Cytotoxic T cell (primary cell): ENCODE results near the gene SOX1.

DNA sequence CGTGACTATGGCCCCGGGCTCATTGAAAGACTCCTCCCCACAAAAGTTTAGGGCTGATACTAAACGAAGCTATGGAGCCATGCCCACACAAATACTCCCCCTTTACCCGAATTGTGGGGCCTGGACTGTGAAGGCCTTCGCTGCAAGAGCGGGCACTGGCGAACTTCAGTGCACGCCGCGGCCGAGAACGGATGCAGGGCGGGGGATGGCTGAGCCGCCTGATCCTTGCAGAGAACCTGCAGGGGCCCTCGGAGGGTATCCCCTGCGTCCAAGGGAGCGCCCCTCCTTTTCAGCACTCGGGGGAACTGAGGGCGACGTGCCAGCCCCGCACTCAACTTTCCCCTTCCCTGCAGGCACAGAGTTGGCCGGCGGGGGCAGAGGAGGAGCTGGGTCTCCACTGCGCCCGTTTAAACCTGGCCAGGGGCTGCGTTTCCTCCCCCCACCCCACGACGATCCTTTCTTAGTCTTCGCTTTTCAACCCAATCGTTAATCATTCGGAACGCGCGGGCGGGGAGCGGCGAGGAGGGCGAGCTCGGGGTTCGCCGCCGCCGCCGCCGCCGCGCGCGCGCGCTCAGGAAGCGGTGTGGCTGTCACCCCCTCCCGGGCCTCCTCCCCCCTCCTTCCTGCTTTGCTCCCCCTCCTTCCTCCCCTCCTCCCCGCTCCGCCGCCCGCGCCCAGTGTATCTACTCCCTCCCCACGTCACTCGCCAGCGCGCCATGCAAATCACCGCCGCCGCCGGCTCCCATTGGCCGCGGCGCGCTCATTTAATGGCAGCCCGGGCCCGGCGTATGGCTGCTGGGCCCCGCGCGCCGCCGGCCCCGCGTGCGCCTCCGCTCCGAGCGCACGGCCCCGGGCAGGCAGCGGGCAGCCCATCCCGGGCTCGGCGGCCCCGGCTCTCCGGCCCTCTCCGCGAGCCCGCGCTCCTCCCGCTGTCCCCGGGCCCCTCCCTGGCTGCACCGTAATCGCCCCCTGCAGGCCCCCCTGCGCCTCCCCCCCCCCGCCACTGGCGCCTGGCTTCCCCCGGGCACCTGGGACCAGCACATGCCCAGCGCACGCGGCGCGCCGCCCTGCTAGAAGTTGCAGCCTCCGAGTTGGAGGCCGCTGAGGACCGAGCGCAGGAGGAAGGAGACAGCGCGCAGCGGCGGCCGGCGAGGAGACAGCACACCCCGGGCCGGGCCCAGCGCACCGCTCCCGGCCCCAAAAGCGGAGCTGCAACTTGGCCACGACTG is at the start of gene SOX1:
TSS of gene SOX1 (plus strand) at position 1,037 of the 1,229 bp plus-strand sequence.
- PRO-cap, 2 experiments, result no peak in any of the 2 experiments

DNA sequence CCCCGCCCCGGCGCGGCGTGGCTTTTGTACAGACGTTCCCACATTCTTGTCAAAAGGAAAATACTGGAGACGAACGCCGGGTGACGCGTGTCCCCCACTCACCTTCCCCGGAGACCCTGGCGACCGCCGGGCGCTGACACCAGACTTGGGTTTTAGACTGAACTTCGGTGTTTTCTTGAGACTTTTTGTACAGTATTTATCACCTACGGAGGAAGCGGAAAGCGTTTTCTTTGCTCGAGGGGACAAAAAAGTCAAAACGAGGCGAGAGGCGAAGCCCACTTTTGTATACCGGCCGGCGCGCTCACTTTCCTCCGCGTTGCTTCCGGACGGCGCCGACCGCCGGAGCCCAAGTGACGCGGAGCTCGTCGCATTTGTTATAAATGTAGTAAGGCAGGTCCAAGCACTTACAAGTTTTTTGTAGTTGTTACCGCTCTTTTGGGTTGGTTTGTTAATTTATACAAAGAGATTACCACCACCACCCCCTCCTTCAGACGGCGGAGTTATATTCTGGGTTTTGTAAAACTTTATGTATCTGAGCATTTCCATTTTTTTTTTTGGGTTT is 2.0 kb downstream of the SOX1 start:
- PRO-cap, 2 experiments, result no peak in any of the 2 experiments

DNA sequence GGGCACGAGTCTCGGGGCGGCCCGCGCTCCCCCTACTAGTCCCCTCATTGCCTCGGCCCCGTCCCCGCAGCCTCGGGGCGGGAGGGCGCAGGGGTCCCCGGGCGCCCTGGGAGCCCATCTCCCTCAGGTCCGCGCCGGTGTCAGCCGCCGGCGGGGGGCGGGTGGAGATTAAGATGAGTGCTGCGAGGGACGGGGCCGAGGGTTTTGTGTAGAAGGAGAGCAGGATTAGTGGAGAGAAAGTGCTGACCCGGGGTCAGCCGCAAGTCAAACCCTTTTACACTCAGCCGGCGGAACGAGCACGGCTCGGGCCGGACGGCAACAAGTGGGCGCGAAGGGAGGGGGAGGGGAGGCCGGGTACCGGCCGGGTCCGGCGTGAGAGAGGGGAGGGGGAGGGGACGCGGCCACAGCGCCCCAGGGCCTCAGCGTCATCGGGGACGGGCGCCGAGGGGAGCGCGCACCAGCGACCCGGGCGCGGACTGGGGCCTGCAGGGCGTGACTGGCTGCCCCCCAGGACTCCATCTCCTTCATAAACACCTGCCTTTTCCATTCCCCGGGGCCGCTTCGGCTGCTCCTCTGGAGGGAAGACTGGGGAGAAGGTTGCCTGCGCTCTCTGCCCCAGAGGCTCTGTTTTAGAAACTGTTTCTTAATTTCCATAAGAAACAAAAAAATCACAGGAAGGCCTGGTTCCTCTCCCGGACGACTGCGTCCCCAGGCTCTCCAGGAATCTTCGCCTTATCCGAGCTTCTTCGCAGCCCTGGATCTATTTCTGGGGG is 6.4 kb downstream of the SOX1 start:
- PRO-cap, 2 experiments, result no peak in any of the 2 experiments

GRCh38 chr13:112228244-112228478 is 148.0 kb upstream of the SPACA7 start:
- PRO-cap, 2 experiments, result no peak in any of the 2 experiments

GRCh38 chr13:112236458-112237296 is 139.5 kb upstream of the SPACA7 start:
- PRO-cap, 2 experiments, result no peak in any of the 2 experiments

GRCh38 chr13:112527783-112528418 is 60.1 kb downstream of the TUBGCP3 start:
- PRO-cap, 2 experiments, result no peak in any of the 2 experiments

GRCh38 chr13:112554860-112555248 is 33.1 kb downstream of the TUBGCP3 start:
- PRO-cap, 2 experiments, result no peak in any of the 2 experiments

GRCh38 chr13:112670045-112670470 is 19.8 kb upstream of the ATP11A start:
- PRO-cap, 2 experiments, result no peak in any of the 2 experiments

- PRO-cap, 2 experiments, result no peak in any of the 2 experiments
These were observed 824 bp upstream of the ATP11A start for GRCh38 chr13:112688955-112689473.

- PRO-cap, 2 experiments, result no peak in any of the 2 experiments
These were observed 78.3 kb downstream of the ATP11A start for GRCh38 chr13:112768186-112768500.

GRCh38 chr13:112882136-112882687 is 86.8 kb upstream of the MCF2L start:
- PRO-cap, 2 experiments, result no peak in any of the 2 experiments

- PRO-cap, 2 experiments, result no peak in any of the 2 experiments
These were observed 77.6 kb upstream of the MCF2L start for GRCh38 chr13:112891279-112892029.

DNA sequence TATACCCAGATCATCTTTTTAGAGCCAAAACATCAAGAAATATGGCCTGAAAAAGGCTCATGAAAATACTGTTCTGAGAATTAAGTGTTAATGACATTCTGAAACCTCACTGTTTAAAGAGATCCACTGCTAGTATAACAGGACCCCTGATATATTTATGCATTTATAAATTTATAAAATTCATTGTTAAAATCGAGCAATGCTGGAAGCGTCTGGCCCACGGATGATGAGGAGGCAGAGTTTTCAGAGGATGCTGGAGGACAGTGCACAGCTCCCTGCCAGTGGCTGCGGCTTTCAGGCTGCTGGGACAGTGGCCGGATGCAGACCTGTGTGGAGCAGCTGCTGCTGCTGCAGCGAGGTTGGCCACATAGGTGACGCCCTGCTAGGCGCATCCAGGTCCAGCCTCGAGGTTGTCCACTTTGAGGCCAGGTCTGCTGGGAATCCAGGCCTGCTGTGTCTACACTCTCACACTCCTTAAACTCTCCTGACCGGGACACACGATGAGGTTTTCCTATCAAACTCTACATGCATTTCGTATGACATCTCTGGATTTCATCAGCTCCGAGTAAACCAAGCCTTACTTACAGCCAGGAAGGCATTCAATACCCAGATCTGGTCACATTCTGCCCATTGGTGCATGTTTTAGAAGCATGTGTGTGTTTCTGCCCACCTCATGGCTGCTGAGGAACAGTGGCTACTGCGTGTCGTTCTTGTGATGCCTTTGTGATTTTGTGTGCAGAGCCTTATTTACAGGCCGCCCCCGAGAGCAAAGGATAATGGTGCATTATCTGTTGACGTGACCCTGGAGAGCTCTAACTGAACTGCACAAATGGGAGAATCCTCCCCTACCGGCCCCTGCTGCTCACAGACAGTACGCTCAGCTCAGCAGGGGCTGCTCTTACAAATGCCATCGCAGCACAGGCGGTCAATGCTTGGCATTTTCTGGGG is 12.4 kb upstream of the MCF2L start:
- PRO-cap, 2 experiments, result no peak in any of the 2 experiments

GRCh38 chr13:112964714-112965399 is 4.2 kb upstream of the MCF2L start:
- PRO-cap, 2 experiments, result no peak in any of the 2 experiments

DNA sequence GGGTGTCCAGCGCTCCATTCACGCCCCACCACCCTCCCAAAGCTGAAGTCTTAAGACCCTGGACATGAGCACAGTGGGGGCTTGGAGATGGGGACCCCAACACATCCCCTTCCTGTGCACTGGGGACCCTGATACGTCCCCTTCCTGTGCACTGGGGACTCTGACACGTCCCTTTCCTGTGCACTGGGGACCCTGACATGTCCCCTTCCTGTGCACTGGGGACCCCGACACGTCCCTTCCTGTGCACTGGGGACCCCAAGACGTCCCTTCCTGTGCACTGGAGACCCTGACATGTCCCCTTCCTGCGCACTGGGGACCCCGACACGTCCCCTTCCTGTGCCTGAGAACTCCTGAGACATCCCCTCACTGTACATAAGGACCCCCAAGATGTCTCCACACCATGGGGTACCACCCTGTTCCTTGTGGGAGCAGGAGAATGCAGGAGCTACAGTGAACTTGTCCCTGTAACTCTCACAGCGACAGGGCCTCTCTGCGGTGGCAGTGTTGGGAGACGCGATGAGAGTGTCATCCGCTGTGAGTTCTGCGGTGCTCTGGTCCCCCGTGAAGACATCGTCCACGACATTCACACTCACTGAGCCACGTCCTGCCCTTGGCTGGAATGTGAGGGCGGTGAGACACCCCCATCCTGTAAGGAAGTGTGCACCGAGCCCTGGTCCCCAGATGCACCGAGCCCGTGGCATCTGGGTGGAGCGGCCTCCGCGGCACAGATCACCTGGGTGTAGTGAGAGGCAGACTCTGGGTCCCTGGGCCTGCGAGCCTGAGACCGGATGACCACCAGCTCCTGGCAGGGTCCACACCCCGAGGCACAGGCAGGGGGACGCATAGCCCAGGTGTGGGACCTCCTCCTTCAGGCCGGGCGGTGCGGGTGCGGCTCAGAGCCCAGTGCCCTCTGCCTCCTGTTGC is 12.1 kb downstream of the MCF2L start:
- PRO-cap, 2 experiments, result no peak in any of the 2 experiments

GRCh38 chr13:113002176-113002610 is 33.2 kb downstream of the MCF2L start:
- PRO-cap, 2 experiments, result no peak in any of the 2 experiments

GRCh38 chr13:113051017-113051409 is 54.6 kb upstream of the F7 start:
- PRO-cap, 2 experiments, result no peak in any of the 2 experiments

GRCh38 chr13:113186907-113187693 is 21.4 kb downstream of the PCID2 start:
- PRO-cap, 2 experiments, result no peak in any of the 2 experiments

GRCh38 chr13:113203975-113204674 is 4.3 kb downstream of the PCID2 start:
- PRO-cap, 2 experiments, result no peak in any of the 2 experiments

DNA sequence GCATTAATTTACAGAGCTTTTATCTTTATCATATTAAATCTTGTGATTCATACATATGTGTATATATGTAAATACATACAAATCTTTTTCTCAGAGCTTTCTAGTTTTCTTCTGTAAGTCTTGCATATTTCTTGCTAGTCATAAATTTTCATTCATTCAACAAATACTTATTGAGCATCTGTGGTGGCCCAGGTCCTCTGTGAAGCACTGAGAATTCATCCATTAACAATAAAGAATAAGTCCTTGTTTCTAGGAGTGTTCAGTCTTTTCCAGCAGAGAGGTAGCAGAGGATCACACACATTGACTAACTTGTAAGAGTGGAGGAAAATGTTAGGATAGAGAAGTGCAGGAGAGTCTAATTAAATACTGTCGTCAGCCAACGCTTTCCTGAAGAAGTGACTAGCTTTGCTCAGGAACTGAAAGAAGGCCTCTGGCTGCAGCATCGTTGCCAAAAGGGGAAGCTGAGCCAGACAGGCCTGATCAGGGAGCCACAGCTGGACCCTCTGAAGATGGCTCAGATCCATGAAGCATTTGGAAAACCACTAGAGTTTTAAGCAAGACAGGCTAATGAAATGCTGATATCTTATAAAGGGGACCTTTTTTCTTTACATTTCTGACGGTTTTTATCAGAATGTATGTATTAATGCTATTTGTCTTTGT is 38.5 kb upstream of the LAMP1 start:
- PRO-cap, 2 experiments, result no peak in any of the 2 experiments